Skeletal muscle satellite cell (primary cell): ENCODE measurements around a stretch of chr6.

GRCh38 chr6:16278219-16278825 is 39.9 kb downstream of the GMPR start:
- CAGE, long polyA plus RNA = no peak

DNA sequence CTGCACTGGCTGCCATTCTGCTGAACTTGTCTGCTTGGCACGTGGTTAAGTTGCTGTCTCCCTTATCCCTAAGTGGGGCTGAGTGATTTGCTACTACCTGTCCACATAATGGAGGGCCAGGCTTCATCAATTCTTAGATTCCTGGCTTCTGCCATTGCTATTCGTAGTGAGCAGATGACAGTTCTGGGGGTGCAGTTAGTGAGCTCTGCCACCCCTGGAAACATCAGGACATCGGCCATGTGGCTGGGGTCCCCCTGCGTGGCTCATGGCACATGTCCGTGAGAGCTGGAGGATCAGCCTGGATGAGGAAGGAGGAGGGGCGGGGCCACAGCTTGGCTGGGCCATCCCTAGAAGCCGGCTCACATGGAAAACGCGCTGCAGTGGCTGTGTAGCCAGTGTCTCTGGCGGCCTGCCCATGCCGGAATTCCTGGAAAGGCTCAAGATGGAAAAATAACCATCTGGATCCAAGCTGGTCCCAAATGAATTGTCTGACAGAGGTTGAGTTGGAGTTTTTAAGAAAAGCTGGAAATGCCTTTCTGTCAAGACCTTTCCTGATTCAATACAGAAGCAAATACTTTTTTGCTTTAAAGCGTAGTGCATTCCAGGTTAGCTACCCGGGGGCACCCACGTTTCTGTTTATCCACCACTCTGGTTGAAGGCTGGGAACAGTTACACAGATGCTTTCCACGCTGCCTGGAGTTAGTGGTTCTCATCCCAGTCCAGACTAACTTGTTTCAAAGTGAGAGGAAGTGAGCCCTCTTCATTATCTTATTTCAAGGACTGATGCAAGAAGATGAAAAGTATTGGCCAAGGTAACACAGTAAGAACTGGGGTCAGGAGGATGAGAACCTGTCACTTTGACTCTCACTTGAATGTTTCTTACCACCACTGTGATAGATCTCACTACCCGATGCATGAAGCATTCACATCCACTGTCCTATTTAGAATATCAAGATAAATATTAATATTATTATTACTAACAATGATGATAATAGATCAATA is 99.0 kb downstream of the GMPR start:
- CAGE, long polyA plus RNA = no peak

- CAGE, long polyA plus RNA = no peak
Measured at GRCh38 chr6:16369220-16369641, 130.8 kb downstream of the GMPR start.

GRCh38 chr6:16481580-16482451 is 243.4 kb downstream of the GMPR start:
- CAGE, long polyA plus RNA = no peak

DNA sequence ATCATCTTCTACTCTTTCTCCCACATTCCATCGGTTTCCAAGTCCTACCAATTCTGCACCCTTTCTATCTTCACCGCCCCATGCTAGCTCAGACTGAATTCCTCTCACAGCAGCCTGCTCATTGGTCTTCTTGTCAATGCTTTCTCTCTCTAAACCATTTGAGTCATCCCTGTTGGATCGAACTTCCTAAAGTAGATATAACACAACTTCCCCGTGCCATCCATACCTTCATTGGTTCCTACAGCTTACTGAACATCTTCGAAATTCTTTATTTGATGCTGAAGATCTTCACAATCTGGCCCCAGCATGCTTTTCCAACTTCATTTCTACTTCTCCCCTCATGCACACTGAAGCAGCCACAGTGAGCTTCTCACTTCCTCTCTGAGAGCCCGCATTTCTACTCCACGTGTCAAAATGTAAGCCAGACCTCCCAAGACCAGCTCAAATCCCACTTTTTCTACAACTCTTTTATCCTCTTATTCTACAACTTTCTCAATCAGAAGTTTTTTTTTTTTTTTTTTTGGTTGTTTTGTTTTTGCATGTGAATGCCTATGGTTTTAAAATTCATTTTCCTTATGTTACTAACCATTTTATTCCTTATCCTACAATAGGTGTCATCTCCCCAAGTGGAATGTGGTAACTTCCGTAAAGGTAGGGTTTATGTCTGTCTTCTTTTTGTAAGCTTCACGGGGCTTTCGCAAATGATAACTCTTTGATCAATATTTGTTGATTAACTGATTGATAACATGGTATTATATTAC is 254.7 kb downstream of the GMPR start:
- CAGE, long polyA plus RNA = no peak

DNA sequence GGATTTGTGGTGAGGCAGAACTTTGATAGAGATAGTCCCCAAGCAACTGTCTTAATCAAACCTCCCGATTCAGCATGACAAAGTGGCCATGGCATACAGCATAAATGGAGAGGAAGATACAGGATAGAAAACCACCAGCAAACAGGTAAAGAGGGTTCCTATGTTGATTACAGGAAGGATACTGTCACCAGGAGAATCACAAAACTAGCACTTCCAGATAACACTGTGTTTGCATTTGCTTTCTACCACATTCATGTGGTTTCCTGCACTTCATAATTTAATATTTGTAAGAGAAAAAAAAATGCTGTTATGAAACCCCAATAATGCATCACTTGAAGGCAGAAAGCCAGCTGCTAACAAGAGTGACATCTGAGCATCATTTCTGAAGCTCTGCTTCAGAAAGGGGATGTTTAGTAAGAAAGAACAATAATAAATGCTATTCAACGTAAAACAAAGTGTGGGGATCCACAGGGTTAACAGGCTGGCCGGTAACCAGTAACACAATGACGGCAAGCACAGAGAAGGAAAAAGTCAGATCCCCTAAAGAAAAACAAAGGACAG is 106.5 kb downstream of the ATXN1 start:
- CAGE, long polyA plus RNA = no peak

- CAGE, long polyA plus RNA = no peak
Measured at GRCh38 chr6:16712101-16712691, 49.1 kb downstream of the ATXN1 start.

- CAGE, long polyA plus RNA = no peak
Measured at GRCh38 chr6:16712692-16713437, 48.4 kb downstream of the ATXN1 start.

GRCh38 chr6:16749396-16750434 is 11.5 kb downstream of the ATXN1 start:
- CAGE, long polyA plus RNA = no peak

DNA sequence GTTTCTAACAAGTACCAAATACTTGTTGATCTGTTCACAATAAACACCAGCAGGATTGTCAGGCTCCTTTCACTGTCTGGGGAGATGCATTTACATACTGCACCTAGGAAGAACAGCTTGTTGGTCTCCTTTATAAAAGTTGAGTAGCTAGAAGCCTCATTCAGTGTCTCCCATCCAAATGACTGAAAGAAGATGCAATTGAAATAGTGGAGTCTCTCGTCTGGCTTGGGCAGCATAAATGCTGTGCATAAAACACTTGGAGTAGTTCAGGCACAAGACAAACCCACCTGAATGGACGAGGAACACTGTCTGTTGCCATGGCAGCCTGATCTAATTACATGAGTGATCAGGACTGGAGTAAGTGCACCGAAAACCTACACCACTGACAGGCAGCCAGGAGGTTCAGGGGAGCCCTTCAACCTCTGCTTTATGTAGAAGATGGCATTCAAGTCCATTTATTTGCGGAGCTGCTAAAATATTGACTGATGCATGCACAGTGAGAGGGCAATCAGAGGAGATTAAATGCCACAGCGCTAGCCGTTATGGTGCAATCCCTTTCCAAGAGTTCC is 2.8 kb downstream of the ATXN1 start:
- CAGE, long polyA plus RNA = no peak

GRCh38 chr6:16760696-16760945 is 639 bp downstream of the ATXN1 start:
- CAGE, long polyA plus RNA = no peak

DNA sequence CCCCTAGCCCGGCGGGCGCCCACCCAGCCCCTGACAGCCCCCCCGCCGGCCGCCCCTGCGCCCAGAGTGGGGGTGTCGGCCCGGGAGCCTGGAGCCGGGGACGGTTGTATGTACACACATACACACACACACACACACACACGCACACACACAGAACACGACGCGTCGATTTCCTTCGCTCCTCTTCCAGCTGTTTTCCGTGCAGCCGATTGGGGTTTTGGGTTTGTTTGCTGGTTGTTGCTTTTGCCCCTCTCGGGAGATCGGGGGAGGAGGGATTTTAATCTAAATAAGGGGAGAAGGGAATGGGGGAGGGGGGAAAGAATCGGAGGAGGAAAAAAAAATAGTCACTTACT is 338 bp downstream of the ATXN1 start:
- CAGE, long polyA plus RNA = no peak

DNA sequence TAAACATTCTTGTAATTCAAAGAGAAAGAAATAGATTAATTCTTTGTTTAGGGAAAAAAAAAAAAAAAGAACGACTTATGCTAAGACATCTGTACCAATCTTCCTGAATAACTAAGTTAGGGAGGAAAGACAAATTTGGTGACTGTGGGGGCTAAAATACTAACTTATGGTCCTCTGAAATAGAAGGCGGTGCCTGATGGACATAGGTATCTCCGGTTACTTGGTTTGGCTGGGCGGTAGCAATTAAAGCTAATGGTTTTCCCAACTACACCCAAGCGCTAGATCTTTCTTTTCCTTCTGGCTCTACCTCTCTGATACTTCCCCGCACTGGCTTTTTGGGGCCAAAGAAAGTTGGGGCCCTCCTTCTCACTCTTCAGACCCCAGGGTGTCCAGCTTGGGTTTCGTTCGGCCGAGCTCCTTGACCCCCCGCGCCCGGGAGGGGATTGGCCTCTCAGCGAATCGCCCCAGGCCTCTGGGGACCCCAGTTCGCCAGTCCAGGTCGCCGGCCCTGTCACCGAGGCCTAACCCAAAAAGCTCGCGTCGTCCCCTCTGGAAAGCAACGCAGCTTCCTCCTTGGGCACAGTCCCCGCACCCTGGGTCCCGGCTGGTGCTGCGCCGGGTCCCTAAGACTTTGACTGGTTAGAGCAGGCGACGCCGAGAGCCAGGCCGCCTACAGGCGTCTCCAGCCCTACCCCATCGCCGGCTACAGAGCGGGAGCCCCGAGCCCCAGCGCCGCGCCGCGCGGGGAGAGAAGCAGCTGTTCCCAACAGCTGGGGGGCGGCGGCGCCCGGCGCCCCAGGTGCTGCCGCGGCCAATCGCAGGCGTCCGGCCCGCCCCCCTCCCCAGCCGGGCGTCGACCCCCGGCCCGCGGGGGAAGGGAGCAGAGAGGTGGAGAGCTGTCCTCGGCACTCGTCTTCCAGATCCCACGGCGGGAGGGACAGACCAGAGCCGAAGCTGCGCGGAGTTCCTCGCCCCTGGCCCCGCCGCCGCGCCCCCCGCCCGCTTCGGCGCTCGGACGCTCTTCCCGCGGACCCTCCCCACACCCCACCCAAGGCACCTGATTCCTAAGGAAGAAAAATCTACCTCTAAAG is 709 bp upstream of the RBM24 start:
- CAGE, long polyA plus RNA = no peak

- CAGE, long polyA plus RNA = no peak
Measured at GRCh38 chr6:17393791-17394520, 561 bp downstream of the CAP2 start.

- CAGE, long polyA plus RNA = no peak
Measured at GRCh38 chr6:17602960-17603433, 2.9 kb downstream of the FAM8A1 start.

GRCh38 chr6:17628604-17629636 is 28.8 kb downstream of the FAM8A1 start:
- CAGE, long polyA plus RNA = no peak

DNA sequence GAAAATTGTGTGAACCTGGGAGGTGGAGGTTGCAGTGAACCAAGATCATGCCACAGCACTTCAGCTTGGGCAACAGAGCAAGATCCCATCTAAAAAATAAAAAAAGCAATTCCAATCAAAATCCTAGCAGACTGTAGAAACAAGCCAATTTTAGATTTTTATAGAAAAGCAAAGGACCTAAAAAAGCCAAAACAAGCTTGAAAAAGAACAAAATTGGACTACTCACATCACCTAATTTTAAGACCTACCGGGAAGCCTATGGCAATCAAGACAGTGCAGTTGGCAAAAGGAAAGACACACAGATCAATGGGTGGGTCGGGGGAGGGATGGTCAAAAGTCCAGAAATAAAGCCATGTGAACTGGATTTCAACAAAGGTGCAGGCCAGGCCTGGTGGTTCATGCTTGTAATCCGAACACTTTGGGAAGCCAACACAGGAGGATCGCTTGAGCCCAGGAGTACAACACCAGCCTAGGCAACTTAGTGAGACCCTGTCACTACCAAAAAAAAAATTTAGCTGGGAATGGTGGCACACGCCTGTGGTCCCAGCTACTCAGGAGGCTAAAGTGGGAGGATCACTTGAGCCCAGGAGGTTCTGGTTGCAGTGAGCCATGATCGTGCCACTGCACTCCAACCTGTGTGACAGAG is 34.7 kb downstream of the NUP153 start:
- CAGE, long polyA plus RNA = no peak

DNA sequence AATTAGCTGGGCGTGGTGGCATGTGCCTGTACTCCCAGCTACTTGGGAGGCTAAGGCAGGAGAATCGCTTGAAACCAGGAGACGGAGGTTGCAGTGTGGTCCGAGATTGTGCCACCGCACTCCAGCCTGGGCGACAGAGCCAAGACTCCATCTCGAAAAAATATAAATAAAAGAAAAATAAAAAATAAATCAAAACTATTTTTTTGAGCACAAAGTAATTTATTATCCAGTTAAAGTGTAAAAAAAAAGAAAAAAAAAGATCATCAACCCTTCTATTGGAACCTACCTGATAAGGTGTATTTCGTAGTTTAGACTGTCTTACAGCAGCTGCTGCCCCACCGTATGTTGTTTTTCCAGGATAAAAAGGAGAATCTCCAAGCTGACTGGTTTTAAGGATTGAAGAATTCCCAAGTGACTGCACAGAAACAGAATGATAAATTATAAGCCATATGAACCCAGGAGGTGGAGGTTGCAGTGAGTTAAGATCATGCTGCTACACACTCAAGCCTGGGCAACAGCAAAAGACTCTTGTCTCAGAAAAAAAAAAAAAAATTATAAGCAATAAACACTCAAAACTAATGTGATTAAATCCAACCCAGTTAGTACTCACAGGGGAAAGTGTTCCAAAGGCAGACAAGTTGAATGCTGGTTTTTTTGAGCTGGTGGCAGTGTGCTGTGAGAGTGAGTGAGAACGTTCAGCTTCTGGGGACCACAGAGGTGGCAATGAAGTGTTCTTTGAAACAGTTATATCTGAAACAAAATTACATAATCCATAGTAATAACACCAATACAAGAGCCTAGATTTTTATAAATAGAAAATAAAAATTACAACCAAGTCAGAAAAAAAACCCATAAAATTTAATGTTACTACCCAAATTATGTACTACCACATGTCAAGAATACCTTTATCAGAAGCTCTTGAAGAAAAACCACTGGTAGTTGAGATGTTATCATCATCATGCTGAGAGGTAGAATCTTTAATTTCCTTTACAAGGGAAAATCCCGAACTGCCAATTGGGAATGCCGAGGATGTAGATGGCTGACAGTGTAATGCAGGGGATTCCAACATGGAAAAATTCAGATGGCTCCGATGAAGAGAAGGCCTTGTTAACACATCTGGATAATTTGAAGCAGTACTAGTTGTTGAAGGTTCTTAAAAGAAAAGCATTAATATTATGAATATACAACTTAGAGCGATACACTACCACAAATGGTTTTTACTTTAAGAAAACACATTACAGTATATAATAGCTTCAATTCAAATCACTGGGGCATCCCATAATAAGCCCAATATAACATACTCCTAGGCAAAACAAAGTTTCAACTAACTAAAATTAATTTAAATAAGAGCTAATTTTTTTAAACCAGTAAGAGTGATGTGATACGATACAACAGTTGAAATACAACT is 31.6 kb downstream of the NUP153 start:
- CAGE, long polyA plus RNA = no peak

GRCh38 chr6:17836741-17837303 is 130.1 kb upstream of the NUP153 start:
- CAGE, long polyA plus RNA = no peak

DNA sequence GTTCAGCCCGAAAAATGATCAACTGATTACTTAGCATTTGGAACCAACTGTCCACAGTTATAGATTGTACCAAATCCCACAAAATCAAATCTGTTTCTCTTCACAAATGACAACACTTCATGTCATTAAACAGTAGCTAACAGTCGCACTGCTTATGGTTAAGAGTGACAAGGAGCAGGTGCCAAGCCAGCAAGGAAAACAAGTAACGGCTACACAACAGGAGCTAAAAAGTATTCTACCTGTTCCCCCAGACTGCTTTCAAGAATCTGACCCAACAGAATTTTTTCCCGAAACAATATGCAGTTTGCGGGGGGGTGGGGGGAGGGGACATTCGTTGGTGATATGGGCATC is 2.1 kb downstream of the KIF13A start:
- CAGE, long polyA plus RNA = no peak